HCT116 (cell line): ENCODE measurements around a stretch of chr1.

DNA sequence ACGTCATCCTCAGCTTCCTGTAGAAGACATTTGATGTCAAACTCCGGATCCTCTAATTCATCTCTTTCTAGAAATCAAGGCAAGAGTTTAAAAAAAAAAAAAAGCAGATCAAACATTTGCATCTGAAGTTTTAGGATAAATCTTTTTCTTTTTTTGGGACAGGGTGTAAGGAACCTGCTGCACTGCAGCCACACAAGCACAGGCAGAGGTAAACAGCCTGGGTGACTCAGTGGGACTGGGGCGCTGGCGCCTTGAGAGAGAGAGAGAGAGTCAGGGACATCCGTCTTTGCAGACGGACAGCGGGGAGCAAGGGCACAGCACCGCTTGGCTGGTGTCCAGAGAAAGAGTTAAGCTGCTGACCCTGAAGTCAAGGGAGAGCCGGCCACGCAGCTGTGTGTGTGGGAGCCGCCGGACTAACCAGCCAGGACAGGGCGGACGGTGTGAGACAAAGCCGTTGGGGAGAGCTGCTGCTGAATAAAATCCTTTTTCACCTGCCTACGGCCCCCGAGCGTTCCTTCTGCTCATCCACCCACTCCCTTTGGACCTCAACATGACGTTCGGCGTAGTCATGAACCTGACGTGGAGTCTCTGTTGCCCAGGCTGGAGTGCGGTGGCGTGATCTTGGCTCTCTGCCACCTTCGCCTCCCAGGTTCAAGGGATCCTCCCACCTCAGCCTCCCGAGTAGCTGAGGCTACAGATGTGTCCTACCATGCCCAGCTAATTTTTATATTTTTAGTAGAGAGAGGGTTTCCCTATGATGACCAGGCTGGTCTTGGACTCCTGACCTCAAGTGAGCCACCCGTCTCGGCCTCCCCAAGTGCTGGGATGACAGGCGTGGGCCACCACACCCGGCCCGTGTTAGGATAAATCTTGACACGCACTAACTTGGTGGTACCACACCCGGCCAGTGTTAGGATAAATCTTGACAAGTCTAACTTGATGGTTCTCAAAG lies 14.4 kb downstream of the CFAP74 start:
- RRBS = 88% methylated on average over 4 of the region's 33 CpGs

DNA sequence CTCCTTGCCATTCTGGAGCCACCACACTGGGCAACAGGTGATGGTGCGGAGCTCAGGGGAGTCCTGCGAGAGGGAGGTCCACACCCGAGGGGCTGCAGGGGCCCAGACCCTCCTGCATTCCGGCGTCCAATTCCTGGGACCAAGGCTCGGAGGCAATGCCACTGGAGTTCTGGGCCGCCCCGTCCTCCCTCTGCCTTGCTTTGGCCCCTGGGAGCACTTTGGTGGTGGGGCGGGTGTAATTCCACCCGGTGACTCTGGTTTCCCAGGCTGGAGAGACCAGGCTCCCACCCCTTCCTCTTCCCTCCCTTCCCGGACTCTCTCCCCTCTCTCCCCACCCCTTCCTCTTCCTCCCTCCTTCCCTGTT lies 1.9 kb downstream of the PRKCZ start:
- RRBS = 71% methylated on average over 2 of the region's 11 CpGs

- RRBS = no CpG with 5 or more reads among the region's 13 CpGs
Measured at GRCh38 chr1:2137717-2138051, 56.9 kb downstream of the FAAP20 start.

- RRBS = no CpG with 5 or more reads among the region's 50 CpGs
Measured at GRCh38 chr1:2180176-2180774, 14.3 kb downstream of the FAAP20 start.

- RRBS = no CpG with 5 or more reads among the region's 16 CpGs
Measured at GRCh38 chr1:2192202-2192818, 2.3 kb downstream of the FAAP20 start.

- RRBS = no CpG with 5 or more reads among the region's 40 CpGs
Measured at GRCh38 chr1:2247734-2248941, 20.0 kb downstream of the SKI start.

DNA sequence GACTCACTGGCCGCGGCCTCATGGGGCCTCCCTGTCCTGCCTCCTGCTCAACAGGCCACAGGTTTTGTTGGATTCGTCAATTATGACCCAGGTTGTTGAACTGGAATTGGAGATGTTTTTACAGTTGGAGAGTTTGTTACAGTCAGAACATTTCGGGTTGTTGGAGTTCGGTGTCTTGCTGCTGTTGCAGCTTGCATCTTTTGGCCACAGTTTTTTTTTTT lies 21.5 kb downstream of the SKI start:
- RRBS = no CpG with 5 or more reads among the region's 5 CpGs

- RRBS = no CpG with 5 or more reads among the region's 34 CpGs
Measured at GRCh38 chr1:2250436-2251242, 22.5 kb downstream of the SKI start.

- RRBS = 98% methylated on average over 1 of the region's 36 CpGs
Measured at GRCh38 chr1:2273228-2274112, 45.4 kb downstream of the SKI start.

GRCh38 chr1:2286372-2286756 lies 58.2 kb downstream of the SKI start:
- RRBS = no CpG with 5 or more reads among the region's 8 CpGs

- RRBS = no CpG with 5 or more reads among the region's 8 CpGs
Measured at GRCh38 chr1:2399090-2399675, 7.5 kb downstream of the RER1 start.

DNA sequence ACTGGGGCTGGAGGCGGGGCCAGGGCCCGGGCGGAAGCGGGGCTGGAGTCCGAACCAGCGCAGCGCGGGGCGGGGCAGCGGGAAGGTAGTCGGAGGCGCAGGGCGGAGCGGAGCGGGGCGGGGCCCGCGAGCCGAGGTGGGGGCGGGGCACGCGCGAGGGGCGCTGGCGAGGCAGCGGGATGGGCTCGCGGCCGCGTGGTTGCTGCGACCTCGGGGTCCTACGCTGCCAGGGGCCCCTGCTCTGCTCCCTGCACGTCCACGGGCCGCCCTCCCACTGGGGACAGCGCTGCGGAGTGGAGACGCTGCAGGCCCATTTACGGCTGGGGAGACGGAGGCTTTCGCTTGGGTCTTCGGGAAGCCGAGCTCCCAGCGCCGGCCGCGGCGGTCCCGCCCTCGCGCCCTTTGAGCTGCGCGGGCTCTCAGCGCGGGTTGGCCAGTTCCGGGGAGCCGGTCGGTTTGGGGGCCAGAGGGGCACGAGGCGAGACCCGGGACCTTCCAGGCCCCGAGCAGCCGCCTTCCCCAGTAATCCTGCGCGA lies 340 bp upstream of the PEX10 start:
- RRBS = under 1% methylated on average over 13 of the region's 66 CpGs

DNA sequence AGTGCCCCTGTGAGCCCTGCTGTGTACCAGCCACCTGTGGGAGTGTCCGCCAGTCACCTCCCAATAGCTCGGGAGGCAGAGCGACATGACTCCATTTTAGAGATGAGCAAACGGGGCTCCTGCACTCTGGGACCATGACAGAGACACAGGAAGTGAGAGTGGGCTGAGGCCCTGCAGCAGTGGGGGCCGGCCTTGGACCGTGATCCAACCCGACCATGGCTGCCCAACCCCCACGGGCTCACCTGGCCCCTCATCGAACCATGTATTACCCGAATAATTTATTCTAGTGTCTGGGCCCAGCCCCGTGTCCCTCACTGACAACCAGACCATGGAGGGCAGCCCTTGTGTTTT lies 8.5 kb upstream of the TNFRSF14 start:
- RRBS = no CpG with 5 or more reads among the region's 11 CpGs

- RRBS = no CpG with 5 or more reads among the region's 31 CpGs
Measured at GRCh38 chr1:2551246-2552276, 4.6 kb upstream of the TNFRSF14 start.

GRCh38 chr1:2570301-2570872 lies 14.2 kb downstream of the TNFRSF14 start:
- RRBS = no CpG with 5 or more reads among the region's 17 CpGs

GRCh38 chr1:2575516-2576550 lies 10.7 kb upstream of the PRXL2B start:
- RRBS = 93% methylated on average over 7 of the region's 27 CpGs

- RRBS = no CpG with 5 or more reads among the region's 16 CpGs
Measured at GRCh38 chr1:2583262-2584148, 3.1 kb upstream of the PRXL2B start.

- RRBS = no CpG with 5 or more reads among the region's 7 CpGs
Measured at GRCh38 chr1:2584149-2584588, 2.4 kb upstream of the PRXL2B start.

- RRBS = no CpG with 5 or more reads among the region's 20 CpGs
Measured at GRCh38 chr1:2631177-2631892, 1.5 kb downstream of the MMEL1 start.

- RRBS = 96% methylated on average over 10 of the region's 27 CpGs
Measured at GRCh38 chr1:3080367-3080933, 11.4 kb downstream of the PRDM16 start.